Pericardium fibroblast (primary cell): Measurements from ENCODE around the genes ZNF510, TSTD2 and FOXE1.

- RAMPAGE, long total RNA = no peak
Observed at GRCh38 chr9:96345949-96346243, 37.6 kb downstream of the SLC35D2 start.

DNA sequence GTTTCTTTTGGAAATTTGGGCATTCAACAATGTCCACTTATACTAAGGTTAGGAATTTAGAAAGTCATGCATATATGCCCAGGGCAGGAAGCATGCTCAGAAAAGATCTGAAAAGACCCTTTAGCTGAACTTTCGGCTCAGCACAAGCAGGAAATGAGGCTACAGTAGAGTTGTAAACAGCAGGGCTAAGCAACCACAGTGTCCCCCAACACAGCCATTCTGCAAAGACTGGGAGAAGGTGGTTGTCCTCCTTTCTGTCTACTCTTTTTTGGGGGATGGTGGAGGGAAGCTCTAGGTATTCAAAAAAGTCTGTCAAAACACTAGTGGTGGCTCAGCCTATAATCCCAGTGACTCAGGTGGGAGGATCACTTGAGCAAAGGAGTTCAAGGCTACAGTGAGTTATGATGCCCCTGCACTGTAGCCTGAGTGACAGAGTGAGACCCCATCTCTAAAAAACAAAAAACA lies 15.6 kb upstream of the SLC35D2 start:
- RAMPAGE, long total RNA = no peak

- RAMPAGE, long total RNA = no peak
Observed at GRCh38 chr9:96419240-96419715, 1.1 kb upstream of the ZNF367 start.

DNA sequence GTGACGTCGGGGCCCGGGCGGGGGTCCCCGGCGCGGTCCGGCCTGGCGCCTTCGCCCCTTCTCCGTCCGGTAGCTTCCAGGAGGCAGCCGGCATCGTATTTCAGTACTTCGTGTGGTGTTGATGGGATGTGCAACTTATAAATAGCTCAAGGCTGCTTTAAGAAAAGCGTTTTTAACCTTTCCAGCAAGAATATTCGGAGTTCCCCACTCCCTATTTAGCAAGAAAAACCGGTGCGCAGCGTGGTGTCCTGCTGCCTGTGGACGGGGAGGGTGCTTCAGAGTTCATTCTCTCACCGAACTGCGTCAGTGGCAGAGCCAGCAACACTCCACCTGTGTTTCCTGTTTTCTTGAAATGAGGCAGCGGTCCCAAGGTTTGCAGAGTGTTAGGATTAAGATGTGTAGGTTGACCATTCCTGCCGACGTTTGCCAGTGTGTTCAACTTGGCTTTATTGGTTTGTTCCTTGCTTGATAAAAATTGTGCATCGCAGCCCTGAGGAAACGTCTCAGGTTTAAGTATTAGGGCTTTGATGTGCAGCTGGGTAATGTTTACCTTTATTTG lies 1.2 kb downstream of the HABP4 start:
- RAMPAGE, long total RNA = no peak

- RAMPAGE, long total RNA = no peak
Observed at GRCh38 chr9:96491031-96491495, 41.1 kb downstream of the HABP4 start.

DNA sequence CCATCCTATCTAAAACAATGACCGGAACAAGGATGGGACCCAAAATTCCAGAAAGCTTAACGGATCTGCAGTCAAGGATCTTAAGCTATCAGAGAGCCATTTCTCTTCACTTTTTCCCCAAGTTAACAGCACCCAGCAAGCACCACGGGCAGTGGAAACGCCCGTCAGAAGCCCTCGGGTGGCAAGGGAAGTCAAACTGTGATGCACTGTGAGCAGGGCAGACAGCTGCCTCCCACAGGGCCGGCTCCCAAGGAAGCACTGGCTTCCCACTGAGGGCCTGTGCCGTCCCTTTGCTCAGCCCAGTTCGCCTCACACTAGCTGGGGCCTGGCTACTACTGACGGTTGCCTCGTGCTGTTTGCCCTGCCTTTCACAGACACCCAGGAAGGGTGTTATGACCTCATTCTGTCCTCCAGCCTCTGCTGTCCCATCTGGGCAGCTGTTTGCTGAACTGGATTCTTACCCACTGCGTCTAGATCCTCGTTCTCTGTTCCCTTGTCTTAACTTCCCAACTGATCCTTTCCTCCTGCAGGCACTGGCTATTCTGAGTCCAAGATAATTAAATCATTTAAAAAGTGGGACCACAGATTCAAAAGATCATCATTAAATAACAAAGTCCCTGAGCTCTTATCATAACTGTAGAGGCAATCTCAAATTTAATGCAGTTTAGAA lies 62.5 kb downstream of the CDC14B start:
- RAMPAGE, long total RNA = no peak

DNA sequence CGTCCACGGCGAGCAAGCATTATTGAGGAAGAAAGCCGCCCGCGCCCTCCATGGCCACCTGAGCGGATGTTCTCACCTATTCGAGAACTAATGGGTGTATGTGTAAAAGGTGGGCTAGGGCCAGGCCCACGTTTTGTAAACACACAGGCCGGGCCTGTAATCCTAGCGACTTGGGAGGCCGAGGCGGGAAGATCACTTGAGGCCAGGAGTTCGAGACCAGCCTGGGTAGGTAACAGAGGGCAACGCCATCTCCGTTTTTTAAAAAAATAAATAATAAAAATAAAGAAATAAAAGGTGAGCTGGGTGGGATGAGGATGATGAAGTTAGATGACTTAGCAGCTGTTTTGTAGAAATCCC lies 362 bp upstream of the PRXL2C start:
- RAMPAGE, long total RNA = no peak

GRCh38 chr9:96777149-96778526 lies at the start of gene ZNF510:
ZNF510 (minus strand) TSS chr9:96778087.
- RAMPAGE, long total RNA = start-site peak on the minus strand at chr9:96778059-96778109, 23 and 17 reads in 2 replicates

- RAMPAGE, long total RNA = no peak
Observed at GRCh38 chr9:97546033-97546573, 44.6 kb downstream of the TMOD1 start.

DNA sequence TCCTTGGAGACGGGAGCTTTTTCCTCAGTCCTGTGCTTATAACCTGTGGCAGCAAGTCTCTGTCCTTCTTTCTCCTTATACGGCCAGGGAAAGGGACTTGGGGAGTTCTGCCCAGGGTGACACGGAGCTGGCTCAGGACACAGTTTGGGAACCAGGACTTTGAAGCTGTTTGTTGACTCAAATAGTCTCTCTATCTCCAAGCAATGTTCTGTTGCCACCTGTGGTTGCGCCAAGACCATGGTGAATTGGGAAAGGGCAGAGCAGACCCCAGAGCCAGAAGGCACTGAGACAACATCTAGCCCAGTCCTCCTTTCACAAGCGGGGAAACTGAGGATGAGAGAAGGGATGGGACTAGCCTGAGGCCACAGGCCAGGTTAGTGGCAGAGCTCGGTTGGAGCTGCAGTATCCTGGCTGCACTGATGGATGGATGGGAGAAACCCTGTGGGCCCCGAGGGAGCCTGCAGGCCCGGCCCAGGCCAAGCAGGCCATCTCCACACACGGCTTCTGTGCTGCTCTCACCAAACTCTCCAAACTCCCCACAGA lies 60.4 kb downstream of the TSTD2 start:
- RAMPAGE, long total RNA = no peak

DNA sequence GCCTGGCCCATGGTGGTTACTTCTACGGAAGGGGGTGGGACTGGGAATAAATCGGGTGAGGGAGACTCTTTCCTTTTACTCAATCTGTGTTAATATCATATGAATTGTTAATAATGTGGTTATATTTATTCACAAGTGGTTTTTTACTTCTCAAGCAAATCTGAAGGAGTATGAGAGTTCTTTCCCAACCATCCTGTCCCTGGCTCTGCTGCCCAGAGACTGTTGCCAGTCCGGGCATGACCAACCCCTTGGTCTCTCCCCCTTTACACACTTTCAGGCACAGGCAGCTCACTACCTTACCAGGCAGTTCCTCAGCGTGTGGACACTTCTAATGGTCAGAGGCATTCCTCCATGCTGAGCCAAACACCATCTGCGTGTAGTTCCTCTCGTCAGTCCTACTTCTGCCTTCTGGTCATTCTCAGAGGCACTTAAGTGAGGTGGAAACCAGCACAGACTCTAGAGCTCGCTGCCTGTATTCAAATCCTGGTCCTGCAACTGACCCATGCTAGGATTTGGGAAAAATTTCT lies 56.2 kb downstream of the TSTD2 start:
- RAMPAGE, long total RNA = no peak

DNA sequence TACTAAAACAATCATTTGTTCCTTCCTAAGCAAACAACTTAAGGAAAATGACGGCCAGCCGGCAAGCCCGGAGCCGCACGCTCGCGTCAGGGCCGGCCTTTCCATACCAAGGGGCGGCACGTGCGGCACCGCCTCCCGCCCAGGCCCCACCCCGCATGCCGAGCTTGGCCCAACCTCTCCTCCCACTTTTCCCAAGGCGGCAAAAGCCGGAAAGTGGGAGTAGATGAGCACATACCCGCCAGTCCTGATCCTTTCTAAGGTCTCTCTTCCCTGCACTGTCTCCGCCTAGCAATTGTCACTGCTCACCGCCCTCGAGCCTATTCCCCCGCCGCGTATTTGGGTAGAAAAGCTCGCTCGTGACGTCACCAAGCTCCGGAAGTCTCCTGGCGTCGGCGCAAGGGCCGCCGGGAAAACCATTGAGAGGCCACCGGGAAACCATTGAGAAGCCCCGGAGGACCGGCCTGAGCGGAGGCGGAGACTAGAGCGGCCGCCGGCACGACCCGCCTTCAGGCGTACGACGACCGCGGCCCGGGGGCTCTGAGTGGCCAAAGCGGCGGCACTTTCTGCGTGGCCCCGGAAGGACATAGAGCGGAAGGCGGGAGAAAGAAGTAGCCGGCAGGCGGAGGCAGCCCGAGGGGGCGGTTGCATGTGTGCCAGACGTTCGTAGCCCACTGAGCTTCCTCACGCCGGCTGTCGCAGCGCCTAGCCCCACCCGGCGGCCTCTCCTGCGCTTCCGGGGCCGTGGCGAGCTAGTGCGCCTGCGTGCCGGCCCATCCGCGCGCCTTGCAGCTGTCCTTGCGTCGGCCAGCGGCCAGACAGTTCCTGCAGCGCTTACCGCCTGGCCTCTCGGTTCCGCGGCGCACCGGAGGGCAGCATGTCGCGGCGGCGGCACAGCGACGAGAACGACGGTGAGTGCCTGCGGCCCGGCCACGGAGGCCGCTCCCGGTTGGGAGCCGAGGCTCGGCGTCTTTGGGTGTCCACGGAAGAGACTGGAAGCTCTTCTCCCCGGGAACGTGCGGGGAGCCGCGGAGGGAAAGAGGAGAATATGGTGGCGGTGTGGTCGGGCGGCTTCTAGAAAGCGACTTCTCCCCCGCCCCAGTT lies at the start of gene TSTD2:
TSTD2 (minus strand) TSS at position 361 of the 1,101 bp plus-strand sequence.
- RAMPAGE, long total RNA = start-site peak on the minus strand centred at position 330 of the sequence, 112 bp wide, 61 and 27 reads in 2 replicates; start-site peak on the plus strand centred at position 793 of the sequence, 98 bp wide, 592 and 257 reads in 2 replicates

- RAMPAGE, long total RNA = no peak
Observed at GRCh38 chr9:97670489-97671255, 26.5 kb downstream of the XPA start.

GRCh38 chr9:97851732-97852846 lies 937 bp upstream of the FOXE1 start:
- RAMPAGE, long total RNA = no peak

DNA sequence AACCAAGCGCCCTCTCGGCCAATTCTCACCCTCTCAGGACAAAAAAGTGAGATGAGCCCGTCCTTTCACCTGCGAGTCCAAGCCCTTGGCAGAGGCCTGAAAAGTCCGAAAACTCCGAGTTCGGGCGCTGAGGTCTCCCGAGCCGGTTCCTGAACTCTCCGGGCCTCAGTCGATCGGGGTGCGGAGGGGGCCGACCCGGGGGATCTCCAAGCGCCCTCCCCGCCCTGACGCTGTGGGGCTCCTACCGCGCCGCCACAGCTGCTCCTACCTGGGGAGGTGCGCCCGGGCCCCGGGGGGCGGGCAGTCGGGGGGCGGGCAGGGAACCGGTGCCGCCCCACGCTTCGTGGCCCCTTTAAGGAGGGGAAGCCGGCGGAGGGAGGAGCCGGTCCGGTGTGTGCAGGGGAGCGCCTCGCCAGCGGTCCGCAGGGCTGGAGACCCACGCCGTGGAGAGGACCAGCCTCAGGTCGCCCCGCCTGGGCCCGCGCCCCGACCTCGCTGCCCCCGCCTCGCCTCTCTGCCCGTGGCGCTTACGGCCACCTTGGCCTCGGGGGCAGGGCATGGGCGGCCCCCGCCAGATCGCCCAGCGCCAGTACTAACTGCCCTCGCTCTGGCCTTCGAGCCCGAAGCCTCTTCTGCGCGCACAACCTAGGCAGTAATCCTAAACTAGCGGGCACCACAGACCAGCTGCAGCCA lies at the start of gene FOXE1:
FOXE1 (plus strand) TSS at position 380 of the 693 bp plus-strand sequence.
- RAMPAGE, long total RNA = no peak

DNA sequence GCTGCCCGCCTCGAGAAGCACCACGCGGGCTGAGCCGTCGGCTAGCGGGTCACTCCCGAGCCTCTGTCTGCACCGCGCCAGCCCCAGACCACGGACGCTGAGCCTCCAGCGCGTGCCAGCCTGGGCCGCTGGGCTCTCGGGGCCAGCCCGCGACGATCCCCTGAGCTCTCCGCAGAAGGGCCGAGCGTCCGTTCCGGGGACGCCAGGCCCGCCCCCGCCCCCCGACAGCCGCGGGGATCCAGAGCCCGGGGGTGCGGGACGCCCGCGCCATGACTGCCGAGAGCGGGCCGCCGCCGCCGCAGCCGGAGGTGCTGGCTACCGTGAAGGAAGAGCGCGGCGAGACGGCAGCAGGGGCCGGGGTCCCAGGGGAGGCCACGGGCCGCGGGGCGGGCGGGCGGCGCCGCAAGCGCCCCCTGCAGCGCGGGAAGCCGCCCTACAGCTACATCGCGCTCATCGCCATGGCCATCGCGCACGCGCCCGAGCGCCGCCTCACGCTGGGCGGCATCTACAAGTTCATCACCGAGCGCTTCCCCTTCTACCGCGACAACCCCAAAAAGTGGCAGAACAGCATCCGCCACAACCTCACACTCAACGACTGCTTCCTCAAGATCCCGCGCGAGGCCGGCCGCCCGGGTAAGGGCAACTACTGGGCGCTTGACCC lies 750 bp downstream of the FOXE1 start:
- RAMPAGE, long total RNA = no peak

GRCh38 chr9:97920748-97921368 lies 1.4 kb downstream of the TRMO start:
- RAMPAGE, long total RNA = no peak

DNA sequence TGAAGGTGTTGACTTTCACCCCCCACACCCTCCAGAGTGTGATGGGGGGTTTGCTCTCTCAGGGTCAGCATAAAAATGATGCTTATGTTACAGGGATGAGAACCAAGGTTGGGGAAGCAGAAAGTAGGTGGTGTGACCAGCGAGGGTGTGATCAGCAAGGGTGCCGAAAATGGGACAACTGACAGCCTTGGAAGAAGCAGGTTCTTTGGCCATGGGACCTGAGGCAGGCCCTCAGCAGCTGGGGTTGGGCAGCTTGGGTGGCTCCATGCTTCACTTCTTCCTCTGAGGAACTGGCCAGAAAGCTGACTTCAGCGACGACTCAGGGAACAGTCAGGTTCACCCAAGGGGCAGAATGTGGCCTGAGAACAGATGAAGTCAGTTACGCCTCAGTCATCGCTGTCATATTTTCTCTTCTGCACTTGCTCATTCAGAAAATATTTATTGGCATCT lies 21.1 kb upstream of the NANS start:
- RAMPAGE, long total RNA = no peak

DNA sequence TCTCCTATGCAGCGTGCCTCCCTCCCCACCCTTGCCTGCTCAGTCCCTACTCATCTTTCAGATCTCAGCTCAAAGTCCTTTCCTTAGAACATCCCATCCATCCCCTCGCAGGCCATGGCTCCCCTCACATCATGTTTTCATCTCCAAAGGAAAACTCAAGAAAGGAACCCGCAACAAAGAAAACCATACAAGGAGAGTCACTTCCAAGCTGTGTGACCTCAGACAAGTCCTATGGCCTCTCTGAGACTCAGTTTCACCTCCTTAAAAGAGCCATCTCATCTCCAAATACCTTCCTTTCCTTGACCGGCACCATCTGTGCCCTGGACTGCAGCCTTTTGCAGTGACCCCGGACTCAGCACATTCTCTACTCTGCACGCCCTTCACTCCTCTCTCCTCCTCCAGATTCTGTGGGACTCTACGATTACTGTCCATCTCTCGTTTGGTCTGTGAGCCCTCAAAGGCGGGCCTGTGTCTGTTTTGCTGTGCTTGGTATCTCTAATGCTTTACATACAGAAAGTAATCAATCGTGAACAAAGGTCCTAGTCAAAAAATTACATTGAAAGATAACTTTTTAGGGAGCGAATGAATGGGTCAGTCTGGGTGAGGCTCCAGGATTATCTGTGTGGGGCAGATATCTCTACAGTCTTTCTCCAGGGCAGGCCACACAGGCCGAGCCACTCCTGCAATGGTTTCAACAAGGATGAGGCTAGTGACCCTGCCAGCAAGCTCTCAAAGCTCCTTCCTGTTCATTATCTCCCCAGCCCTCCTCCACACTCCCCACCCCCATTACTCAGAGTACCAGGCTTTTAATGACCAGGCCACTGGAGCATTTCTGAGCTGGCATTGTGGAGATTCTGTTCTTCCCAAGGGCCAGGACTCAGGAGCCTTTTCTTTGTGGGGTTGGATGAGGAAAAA lies 10.5 kb downstream of the CORO2A start:
- RAMPAGE, long total RNA = no peak

- RAMPAGE, long total RNA = no peak
Observed at GRCh38 chr9:98375084-98375658, 119.7 kb upstream of the TBC1D2 start.